Fibroblast of the aortic adventitia (primary cell): ENCODE measurements around the gene LHX3.

DNA sequence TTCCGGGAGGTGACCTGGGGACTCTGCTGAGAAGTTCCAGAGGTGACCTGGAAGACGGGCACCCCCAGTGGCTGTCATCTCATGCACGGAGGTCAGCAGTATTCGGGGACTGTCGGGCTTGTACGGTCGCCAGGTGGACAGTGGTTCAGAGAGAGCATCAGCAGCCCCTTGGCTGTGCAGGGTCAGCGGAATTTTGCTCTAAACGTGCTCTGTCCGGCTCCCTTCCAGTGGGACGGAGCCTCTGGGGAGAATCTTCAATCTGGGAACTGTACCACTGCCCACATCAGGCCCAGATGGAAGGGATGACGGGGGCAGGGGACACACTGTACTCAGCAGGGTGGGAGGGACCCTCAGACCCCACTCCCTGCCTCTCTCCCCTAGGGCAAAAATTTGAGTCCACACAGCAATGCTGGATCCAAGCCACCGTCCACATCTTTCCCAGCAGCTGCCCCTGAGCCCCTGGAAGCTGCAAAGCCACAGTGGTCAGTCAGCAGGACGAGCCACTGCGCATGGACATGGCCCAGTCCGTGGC is 7.0 kb downstream of the NACC2 start:
- CAGE, long polyA plus RNA: no peak

- CAGE, long polyA plus RNA: no peak
Observed at GRCh38 chr9:136098764-136099260, 3.7 kb upstream of the NACC2 start.

DNA sequence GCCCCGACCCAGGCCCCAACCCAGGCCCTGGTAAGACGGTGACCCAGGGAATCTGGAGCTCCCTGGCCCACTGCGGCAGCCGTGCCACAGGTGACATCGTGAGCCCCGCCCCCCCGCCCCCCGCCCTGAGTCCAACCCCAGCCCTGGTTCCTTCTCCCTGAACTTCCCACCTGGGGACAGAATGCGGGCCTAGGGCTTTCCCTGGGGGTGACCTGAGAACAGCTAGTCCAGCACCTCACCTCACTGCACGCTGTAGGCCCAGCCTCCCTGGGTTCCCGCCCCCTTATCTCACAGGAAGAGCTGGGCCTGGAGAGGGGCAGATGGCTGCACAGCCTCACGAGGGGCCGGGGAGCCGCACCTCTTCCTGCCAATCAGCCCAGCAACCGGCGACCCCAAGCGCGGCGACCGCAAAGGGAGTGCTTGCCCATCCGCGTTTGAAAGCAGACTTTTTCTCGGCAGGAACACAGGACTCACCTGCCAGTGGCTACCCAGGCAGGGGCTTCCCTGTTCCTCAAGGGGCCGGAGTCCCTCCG is 11.6 kb downstream of the TMEM250 start:
- CAGE, long polyA plus RNA: no peak

- CAGE, long polyA plus RNA: no peak
Observed at GRCh38 chr9:136132741-136133729, 14.4 kb upstream of the TMEM250 start.

GRCh38 chr9:136204875-136205441 is at the start of gene LHX3:
LHX3 (minus strand) TSS chr9:136205128.
- CAGE, long polyA plus RNA: no peak

DNA sequence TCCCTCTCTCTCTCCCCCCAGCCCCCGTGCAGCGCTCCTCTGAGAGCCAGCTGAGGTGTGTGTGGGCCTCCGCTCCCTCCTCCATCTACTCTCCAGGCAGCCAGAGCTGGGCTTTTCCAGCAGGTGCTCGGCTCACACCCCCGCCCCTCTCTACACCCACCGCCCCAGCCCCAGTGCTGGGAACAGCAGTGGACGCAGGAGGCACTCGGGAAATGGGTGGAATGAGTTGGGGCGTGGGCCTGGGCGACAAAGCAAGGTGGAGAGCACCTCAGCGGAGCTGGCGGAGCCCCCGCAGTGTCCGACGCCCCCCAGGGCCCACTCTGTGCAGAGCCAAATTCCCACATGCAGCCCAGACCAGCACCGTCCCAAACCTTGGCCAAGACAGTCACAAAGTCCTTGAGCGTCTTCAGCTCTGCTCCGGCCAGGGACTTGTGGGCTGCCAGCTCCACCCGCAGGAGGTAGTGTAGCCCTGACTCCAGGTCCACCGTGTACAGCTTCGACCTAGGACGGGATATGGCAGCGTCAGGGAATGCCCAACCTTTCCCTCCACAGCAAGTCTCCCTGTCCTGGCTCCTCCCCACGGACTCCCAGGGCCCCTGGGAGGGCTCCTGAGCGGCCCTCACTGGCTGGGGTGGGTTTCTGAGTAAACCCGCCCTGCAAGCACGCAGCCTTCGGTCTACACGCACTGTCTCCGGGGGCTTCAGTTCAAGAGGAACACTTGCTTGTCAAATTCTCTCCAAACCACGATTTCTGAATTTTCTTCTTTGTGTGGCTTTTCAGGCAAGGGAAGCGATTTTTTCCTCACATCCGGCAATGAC is 13.6 kb upstream of the LHX3 start:
- CAGE, long polyA plus RNA: no peak

GRCh38 chr9:136245903-136246431 is 355 bp upstream of the QSOX2 start:
- CAGE, long polyA plus RNA: no peak

DNA sequence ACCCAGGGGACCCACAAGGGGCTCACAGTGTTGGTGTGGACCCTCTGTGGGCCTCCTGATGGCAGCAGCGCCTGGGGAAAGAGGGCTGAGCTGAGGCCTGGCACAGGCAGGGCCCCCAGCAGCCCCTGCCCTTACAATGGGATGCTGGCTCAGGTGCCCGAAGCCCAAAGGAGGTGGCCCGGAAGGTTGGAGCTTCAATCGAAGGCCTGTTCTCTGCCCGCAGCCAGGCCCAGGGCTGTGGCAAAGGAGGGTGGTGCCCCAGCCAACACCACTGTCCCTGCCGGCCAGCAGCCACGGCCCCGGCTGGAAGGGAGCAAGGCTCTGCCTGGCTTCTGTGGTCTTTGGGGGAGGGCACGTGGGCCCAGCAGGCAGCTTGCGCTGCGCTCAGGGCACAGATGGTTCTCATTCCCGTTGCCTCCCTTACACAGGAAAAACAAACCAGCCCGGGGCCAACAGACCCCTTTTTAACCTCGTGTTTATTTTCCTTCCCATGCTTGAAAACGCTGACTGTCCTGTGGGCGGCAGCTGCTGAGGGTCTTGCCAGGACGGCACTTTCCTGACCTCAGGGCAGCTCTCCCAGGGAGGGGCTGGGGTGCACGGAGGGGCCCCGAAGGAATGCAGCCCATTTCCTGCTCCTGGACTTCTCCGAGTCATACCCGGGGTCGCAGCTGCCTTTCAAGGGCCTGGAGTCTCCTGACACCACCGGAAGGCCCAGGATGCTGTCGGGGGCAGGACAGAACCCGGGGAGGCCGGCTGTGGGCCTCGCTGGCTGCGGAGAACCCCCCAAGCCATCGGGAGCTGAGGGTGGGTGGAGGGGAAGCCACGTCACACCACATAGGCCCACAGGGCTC is 1.2 kb upstream of the GPSM1 start:
- CAGE, long polyA plus RNA: no peak

DNA sequence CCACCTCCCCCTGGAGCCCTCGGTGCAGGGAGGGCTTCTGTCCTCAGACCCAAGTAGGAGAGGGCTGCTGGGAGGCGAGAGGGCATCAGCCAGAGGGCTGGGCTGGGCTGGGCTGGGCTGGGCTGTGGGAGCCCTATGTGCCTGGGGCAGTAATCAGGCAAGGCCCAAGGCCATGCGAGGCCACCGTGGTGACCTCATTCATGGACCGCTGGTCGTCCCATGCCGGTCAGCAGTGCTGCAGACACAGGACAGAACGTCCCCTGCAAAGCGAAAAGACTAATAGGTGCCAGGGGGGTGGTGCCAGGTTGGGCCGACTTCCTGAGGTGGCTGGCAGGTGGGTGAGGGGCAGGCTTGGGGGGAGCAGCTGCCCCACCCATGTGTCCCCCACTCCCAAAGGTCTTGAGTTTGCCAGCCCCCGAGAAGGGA is 13.9 kb downstream of the GPSM1 start:
- CAGE, long polyA plus RNA: no peak

GRCh38 chr9:136341699-136342723 is 14.7 kb downstream of the GPSM1 start:
- CAGE, long polyA plus RNA: no peak

DNA sequence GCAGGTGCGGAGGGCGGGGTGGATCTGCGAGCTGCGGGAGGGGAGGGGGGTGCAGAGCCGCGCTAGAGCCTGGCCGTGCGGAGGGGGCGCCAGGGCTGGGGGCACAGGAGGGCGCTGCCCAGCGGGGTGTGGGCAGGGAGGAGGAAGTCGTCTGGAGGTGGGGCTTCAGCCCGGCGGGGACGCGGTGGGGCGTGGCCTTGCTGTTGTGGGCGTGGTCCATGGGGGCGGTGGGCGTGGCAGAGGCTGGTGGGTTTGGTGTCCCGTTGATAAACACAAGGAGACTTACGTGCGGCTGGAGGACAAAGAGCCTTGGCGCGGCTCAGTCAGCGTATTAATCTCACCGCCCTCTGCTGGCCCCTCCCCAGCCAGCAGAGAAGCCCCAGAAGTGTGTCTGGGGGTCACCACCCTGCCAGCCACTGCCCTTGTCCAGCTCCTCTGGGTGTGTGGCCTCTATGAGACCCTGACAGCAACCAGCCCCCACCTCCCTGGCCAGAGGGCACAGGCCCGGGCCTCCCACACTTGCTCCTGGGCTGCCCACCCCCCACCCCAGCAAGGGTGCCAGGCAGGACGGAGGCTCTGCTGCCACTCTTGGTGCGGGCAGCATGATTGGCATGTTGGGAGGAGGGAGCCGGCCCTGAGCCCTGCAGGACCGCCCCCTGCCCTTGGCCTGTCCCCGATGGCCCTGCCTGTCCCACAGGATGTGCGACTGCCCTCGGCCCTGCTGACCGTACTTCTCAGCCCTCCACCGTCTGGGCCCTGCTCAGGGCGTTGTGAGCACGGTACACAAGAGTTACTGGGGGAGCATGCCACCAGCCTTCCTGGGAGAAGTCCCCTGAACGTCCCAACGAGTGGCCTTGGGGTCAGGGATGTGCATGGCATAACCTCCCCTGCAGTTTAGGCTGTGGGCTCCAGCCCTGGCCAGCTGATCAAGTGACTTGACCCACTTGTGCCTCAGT is 15.7 kb downstream of the GPSM1 start:
- CAGE, long polyA plus RNA: no peak

- CAGE, long polyA plus RNA: no peak
Observed at GRCh38 chr9:136343719-136344248, 16.4 kb downstream of the GPSM1 start.

DNA sequence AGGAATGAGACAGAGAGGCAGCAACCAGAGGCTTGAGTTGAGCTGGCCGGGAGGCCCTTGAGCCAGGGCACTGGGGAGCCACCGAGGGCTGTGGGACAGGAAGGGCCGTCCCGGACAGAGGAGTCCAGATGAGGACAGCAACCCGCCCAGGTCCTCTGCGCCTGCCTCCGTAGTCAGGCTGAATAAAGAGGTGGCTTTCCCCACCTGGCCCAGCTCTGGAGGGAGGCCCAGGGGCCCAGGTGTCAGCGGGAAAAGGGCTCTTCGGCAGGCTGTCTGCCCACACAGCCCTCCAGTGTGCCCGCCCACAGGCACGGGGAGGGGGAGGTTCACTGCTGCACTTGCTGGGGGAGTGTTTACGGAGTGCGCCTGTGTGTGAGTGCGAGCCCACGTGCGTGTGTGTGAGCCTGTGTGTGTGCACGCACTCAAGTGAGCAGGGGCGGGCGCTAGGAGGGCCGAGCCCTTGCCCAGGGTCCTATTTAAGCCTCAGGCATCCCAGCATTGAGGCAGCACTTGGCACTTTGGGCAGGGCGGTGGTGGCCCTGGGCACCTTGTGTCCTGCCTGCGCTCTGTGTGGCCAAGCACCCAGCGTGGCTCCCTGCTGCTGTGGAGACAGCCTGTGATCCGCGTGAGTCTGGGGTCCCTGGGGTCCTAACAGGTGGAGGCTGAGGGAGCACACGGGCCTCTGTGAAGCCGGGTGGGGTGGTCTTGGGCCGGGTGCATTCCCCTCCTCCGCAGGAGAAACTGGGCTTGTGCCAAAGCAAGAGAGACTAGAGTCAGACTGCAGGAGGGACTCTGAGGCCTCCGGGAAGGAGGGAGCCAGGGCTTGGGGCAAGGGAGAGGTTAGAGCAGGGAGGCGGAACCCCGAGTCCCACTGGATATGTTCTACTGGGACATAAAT is 10.8 kb downstream of the DNLZ start:
- CAGE, long polyA plus RNA: no peak

- CAGE, long polyA plus RNA: no peak
Observed at GRCh38 chr9:136393999-136395072, 5.6 kb downstream of the SNAPC4 start.

- CAGE, long polyA plus RNA: no peak
Observed at GRCh38 chr9:136404449-136405283, 4.7 kb upstream of the SNAPC4 start.

DNA sequence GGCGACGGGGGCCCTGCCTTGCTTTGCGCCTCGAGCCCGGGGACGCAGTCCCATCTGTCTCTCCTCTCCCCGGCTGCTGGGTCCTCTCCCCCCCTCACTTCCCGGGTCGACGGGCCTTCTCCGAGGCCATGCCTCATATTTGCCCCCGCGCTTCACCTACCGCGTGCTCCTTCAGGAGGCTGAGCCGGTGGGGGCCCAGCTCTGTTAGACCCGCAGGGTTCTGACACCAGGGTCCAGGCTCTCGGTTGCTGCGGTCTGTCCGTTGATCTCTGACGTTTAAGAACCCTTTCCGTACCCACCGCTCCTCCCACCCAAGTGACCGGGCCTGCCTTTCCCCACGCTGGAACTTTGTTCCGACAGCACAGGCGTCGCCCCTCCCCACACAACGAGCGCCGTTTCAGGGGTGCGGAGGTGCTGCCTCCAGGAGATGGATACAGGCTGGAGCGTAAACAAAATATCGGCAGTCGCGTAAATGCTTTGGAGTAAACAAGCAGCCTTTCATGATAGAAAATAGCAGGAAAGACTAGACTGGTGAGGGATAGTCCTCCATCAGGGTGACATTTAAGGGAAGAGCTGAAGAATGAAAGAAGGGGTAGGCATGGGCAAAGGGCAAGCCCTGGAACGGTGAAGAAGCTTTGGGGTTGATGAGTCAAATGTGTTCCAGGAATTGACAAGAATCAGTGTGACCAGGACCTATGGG is 567 bp downstream of the PMPCA start:
- CAGE, long polyA plus RNA: no peak

DNA sequence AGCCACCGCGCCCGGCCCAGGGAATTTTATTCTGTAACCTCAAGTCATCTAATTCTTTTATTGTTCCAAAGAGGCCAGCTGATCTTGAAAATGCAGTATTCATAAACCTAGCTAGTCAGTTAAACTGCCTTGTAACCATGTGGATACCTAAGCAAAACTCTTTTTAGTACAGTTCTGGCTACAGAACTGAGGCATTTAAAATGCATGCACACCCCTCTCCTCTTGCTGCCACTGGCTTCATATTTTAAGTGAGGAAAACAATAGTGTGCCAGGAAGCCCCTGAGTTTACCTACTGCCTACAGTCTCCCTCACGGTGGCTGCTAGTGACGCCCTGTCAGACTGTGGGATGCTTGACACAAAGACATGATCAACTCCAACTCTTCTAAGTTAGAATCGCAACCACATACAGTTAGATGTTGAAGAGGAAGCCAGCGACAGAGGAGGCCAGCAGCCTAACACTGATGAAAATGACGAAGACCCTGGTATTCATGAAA is 1.4 kb downstream of the SEC16A start:
- CAGE, long polyA plus RNA: no peak

- CAGE, long polyA plus RNA: no peak
Observed at GRCh38 chr9:136508996-136509760, 26.3 kb upstream of the SEC16A start.

- CAGE, long polyA plus RNA: no peak
Observed at GRCh38 chr9:136510935-136511494, 28.2 kb upstream of the SEC16A start.

GRCh38 chr9:136518526-136519123 is 27.2 kb downstream of the NOTCH1 start:
- CAGE, long polyA plus RNA: no peak